Psoas muscle (tissue), 2 donors: ENCODE data around the genes MFSD14A and CFAP276.

- PRO-cap, 2 experiments, result peak in 2 of 2 experiments; most common plus-strand start chr1:100038097 (in 1); most common minus-strand start chr1:100038008 (in 2)
Measured at GRCh38 chr1:100037851-100038228, at the start of gene MFSD14A. TSS of gene MFSD14A (plus strand) at chr1:100038095.

GRCh38 chr1:100230588-100231010, 19.0 kb downstream of the DBT start:
- PRO-cap, 2 experiments, result no peak in any of the 2 experiments

GRCh38 chr1:100350871-100351025, 1.6 kb upstream of the CDC14A start:
- PRO-cap, 2 experiments, result no peak in any of the 2 experiments

GRCh38 chr1:100412879-100413590, 60.7 kb downstream of the CDC14A start:
- PRO-cap, 2 experiments, result no peak in any of the 2 experiments

DNA sequence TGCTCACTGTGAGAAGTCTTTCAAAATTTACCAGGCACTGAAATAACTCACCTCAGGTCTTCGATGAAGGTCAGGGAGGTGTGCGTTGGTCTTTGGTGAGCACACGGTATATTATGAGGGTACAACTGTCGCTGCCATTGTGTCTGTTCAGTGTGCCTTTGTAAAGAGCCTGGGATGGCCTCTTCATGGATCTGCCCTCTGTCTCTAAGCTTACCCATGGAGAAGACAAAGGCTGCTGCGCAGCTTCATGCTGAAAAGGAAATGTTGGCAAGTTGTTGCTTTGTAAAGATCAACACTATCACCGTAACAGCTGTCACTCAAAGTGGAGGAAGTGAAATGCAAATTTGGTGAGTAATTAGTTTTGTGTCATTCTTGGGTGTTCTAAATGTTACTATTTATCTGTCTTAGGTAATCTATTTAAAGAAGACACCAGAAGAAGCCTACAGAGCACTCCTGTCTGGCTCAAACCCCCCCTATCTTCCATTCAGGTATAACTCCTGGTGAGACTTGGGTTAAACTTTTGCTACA, 71.6 kb downstream of the CDC14A start:
- PRO-cap, 2 experiments, result no peak in any of the 2 experiments

- PRO-cap, 2 experiments, result no peak in any of the 2 experiments
Measured at GRCh38 chr1:100464055-100464747, 73.7 kb upstream of the GPR88 start.

- PRO-cap, 2 experiments, result no peak in any of the 2 experiments
Measured at GRCh38 chr1:100785425-100785914, 65.9 kb downstream of the VCAM1 start.

DNA sequence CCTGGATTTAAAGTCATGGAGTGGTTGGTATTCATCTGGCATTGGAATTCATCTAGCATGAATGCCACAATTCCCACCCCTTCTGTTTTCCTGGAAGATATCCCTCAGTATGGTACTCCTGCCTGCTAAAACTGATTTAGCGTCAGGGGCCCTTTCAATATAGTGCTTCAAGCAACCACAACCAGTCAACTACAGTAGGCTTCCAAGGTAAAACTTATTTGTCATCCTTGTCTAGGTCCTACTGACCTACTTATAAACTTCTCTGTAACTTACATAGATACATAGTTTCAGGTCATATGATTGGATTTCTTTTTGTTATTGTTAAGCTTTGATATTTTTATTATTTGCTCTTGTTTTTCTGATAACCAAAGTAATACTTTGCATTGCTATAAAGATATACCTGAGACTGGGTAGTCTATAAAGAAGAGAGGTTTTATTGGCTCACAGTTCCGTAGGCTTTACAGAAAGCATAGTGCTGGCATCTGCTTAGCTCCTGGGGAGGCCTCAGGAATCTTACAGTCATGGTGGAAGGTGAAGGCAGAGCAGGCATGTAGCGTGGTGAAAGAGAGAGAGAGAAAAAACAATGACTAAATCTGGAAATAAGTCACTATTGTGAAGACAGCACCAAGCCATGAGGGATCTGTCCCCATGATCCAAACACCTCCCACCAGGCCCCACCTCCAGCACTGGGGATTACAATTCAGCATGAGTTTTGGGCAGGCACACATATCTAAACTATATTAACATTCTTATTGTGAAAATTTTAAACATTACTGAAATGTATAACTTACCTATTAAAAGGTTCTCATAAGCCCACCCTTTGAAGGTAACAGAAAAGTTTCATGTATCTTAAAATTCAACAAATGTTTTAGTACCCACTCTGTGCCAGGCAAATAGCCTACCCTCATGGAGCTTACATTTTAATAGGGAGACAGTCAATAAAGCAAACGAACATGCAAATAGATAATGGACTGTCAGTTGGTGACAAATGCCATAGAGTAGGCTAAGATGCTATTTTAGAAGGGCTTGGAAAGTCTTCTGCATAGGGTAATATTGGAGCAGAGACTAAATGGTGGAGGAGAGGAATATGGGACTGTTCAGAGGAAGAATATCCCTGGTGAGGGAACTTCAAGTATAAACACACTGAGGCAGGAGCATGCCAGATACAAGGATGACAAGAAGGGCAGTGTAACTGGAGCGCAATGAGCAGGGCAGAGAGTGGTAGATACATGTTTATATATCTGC, 30.4 kb downstream of the SLC30A7 start:
- PRO-cap, 2 experiments, result no peak in any of the 2 experiments

GRCh38 chr1:101283915-101284498, 47.2 kb downstream of the S1PR1 start:
- PRO-cap, 2 experiments, result no peak in any of the 2 experiments

GRCh38 chr1:101309300-101310515, 72.9 kb downstream of the S1PR1 start:
- PRO-cap, 2 experiments, result no peak in any of the 2 experiments

GRCh38 chr1:103250372-103250962, 142.1 kb upstream of the COL11A1 start:
- PRO-cap, 2 experiments, result no peak in any of the 2 experiments

GRCh38 chr1:107964282-107965038, 520 bp downstream of the VAV3 start:
- PRO-cap, 2 experiments, result no peak in any of the 2 experiments

GRCh38 chr1:108053622-108053947, 88.6 kb upstream of the VAV3 start:
- PRO-cap, 2 experiments, result no peak in any of the 2 experiments

GRCh38 chr1:108590251-108590907, 30.5 kb downstream of the EEIG2 start:
- PRO-cap, 2 experiments, result no peak in any of the 2 experiments

DNA sequence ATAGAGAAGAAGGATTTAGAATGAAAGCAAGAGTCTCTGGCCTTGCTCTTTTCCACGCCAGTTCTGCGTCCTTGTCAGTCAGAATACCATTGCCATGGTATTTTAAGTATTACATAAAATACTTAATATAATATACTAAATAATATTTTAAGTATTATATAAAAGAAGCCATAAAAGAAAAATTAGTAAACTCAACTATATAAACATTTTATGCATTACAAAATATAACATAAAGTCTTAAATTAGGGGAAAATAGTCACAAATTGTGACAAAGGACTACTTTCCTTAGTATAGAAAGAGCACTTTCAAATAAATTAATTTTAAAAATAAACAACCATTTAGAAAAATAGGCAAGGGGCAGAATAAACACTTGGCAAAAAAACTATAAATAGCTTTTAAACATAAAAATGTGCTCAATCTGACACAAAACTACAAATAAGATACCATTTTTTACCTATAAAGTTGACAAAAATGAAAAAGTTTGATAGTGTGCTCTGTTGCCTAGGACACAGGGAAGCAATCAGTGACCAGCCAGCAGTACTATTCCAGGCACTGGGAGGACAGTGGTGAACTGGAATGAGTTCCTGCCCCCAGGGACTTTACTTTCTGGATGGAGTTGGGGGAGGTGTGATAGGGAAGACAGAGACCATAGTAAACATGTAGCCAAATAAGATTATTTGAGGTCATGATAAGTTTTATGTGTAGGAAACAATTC, 41.6 kb downstream of the EEIG2 start:
- PRO-cap, 2 experiments, result no peak in any of the 2 experiments

GRCh38 chr1:108644811-108645451, 16.0 kb downstream of the HENMT1 start:
- PRO-cap, 2 experiments, result no peak in any of the 2 experiments

GRCh38 chr1:108693454-108693683, 1.3 kb downstream of the PRPF38B start:
- PRO-cap, 2 experiments, result no peak in any of the 2 experiments

DNA sequence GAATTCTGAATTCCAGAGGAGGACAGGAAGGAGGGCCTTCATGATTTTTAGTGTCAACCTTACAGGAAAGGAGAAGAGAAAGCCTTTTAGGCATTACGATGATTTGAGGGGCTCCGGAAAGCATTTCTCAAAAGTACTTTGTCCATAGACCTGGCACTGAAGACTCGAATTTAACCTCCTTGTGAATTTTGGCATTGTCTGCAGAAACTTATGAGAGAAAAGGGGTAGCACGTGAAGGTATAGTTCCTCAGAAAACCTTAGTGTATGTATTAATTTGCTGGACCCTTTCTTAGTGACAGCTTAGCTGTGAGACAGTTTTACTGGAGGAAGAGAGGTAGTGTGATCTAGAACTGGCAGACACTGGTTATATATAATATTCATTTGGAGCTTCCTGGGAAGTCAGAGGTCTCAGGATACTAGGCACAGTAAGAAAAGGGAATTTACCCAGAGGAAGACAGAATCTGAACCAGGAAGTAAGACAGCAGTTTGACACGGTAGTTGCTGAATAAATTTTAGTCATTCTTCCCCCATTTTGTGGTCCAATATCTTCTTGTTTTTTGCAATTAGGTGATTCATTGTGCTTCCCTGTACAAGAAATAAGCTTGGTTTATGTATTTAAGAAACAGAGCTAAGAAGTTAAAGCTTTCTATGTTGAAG, 1.1 kb downstream of the TMEM167B start:
- PRO-cap, 2 experiments, result no peak in any of the 2 experiments

- PRO-cap, 2 experiments, result no peak in any of the 2 experiments
Measured at GRCh38 chr1:109112490-109113099, at the start of gene CFAP276. TSS of gene CFAP276 (minus strand) at chr1:109112747.

GRCh38 chr1:109194057-109194662, 19.6 kb upstream of the SARS1 start:
- PRO-cap, 2 experiments, result no peak in any of the 2 experiments